AG08470 (cell line): Measurements from ENCODE around the genes PDE4A and CDKN2D.

DNA sequence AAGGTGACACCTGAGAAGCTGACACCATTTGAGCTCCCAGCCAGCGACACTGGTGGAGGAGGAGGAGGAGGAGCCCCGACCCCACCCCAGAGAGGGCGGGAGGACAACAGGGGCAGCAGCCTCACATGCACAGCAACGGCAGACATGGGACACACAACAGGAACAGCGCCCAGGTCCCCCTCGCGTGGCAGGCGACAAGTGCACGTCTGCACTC, 3.6 kb downstream of the EIF3G start:
- RRBS: no CpG with 5 or more reads among the region's 9 CpGs

- RRBS: 95% methylated on average over 3 of the region's 12 CpGs
Measured at GRCh38 chr19:10166445-10167008, 28.2 kb downstream of the DNMT1 start.

DNA sequence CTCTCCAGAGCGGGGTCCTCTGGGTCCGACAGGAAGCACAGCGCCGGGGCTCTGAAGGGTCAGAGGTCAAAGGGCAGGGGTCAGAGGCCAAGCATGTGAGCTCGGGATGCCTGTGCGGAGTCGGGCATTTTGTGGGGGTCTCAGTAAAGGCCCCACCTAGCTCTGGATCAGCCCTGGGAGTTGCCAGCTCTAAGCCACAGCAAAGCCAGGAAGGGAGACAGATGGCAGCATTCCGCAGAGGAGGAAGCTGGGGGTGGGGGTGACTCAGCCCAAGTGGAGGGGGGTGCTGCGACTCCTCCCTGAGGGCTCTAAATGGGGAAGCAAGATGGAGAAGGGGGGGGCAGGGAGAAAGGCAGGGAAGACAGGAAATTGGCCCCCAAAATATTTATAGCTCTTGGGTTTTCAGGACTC, 10.4 kb downstream of the FDX2 start:
- RRBS: no CpG with 5 or more reads among the region's 9 CpGs

GRCh38 chr19:10309829-10310161, 6.0 kb downstream of the FDX2 start:
- RRBS: no CpG with 5 or more reads among the region's 6 CpGs

DNA sequence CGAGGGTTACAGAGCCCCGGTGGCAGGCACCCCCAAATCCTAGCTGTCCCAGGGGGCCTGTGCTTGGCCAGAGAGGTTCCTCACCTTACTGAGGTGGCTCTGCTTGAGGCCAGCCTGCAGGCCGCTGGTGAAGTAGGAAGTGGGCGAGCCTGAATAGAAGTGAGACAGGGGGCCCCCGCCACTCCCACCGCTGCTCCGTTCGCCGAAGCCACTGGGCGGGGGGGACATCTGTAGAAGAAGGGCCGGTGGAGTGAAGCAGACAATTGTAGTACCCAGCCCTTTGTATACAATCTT, 2.3 kb upstream of the FDX2 start:
- RRBS: no CpG with 5 or more reads among the region's 11 CpGs

GRCh38 chr19:10398462-10399253, 4.7 kb downstream of the CDC37 start:
- RRBS: no CpG with 5 or more reads among the region's 16 CpGs

- RRBS: 2% methylated on average over 30 of the region's 52 CpGs
Measured at GRCh38 chr19:10420424-10420822, at the start of gene PDE4A. Gene PDE4A, plus strand, starts transcription at chr19:10420538.

DNA sequence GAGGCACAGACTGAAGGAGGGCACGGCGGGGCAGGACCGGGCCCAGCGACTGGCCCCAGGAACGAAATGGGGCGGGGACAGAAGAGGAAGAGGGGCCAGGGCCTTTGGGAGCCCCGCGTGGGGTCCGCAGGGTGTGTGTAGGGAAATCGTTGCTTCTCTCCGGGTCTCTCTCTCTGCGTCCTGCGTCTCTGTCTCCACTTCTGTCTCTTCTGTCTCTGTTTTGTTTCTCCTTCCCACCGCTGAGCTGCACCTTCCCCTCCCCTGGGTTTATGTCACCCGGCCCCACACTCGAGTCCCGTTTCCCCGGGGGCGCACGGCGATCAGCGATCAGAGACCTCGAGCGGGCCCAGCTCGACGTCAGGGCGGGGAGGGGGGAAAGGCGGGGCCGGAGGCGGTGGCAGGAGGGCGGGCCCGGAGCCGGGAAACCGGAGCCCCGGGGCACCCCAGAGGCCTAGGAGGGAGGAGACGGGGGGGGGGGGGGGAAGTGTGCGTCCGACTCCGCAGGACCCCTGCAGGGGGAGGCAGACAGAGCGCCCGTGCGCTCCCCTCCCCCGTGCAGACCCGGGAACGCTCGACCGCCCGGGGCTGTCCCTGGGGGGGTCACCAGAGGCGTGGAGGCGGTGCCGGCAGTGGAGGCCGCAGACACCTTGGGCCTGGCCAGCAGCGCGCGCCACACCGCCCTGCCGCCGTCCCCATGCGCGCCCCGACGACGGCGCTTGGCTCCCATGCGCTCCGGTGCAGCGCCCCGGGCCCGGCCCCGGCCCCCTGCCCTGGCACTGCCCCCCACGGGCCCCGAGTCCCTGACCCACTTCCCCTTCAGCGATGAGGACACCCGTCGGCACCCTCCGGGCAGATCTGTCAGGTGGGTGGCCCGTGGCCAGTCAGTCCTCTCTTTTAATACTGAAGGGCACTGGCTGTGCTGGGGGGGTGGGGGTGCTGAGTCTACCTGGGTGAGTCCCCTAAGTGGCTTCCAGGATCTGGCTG, 11.7 kb downstream of the PDE4A start:
- RRBS: 7% methylated on average over 32 of the region's 77 CpGs

- RRBS: no CpG with 5 or more reads among the region's 15 CpGs
Measured at GRCh38 chr19:10466647-10467215, 36.4 kb downstream of the KEAP1 start.

DNA sequence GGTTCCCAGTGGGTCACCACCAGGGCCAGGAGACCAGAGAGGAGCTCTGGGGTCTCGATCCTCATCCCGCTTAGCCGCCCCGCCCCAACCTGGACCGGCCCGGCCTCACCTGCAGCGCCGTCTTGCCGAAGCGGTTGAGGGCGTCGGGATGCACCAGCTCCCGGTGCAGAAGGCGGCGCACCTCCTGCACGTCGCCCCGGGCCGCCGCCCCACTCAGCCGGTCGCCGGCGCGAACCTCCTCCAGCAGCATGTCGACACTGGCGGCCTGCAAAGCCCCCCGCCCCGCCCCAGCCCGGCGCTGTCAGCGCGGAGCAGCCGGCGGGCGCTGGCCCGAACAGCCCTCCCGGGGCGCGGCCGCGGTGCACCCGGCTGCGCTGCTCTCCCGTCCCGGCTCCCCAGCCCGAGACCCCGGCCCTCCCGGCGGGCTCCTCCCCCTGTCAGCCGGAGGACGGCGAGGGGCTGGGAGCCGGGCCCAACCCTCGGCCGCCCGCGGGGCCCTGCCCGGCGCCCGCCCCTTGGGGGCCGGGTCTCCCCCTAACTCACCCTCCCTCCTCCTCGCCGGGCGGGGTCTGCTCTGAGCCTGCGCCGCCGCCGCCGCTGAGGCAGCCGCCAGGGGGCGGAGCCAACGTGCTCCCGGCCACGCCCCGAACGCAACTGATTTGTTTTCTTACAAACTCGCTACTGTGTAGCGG, at the start of gene CDKN2D:
Gene CDKN2D, minus strand, starts transcription at position 576 of the 692 bp plus-strand sequence.
- RRBS: 2% methylated on average over 43 of the region's 79 CpGs

GRCh38 chr19:10593874-10594702, 7.0 kb upstream of the AP1M2 start:
- RRBS: no CpG with 5 or more reads among the region's 9 CpGs

DNA sequence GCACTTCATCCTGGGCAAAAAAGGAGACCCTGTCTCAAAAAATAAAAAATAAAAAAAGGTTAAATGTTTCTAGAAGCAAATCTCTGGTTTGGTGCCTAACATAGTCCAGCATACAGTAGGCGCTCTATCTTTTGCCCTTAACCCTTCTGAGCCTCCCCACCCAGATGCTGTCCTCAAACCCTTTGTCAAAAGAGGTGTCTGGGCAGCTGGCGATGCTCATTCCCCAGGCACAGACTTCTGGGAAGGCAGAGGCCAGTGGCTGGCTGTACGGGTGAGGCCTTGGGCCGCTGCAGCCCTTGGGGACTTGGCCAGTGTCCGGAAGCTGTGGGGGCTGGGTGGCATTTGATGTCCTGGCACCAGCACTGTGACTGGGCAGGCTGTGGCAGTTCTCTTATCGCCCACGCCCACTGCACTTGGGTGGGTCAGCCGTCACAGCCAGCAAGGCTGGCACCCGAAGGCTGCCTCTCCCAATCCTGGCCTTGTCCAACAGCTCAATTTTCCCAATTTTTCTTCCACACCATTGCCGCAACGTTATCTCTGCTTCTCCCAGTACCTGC, 12.9 kb upstream of the SLC44A2 start:
- RRBS: no CpG with 5 or more reads among the region's 11 CpGs

GRCh38 chr19:10612892-10613374, 12.4 kb upstream of the SLC44A2 start:
- RRBS: no CpG with 5 or more reads among the region's 8 CpGs

DNA sequence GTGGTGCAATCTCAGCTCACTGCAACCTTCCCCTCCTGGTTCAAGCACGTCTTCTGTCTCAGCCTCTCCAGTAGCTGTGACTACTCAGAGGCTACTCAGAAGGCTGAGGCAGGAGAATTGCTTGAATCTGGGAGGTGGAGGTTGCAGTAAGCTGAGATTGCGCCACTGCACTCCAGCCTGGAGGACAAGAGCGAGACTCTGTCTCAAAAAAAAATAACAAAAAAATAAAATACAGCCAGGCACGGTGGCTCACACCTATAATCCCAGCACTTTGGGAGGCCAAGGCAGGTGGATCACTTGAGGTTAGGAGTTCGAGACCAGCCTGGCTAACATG, 1.4 kb downstream of the SLC44A2 start:
- RRBS: no CpG with 5 or more reads among the region's 5 CpGs

DNA sequence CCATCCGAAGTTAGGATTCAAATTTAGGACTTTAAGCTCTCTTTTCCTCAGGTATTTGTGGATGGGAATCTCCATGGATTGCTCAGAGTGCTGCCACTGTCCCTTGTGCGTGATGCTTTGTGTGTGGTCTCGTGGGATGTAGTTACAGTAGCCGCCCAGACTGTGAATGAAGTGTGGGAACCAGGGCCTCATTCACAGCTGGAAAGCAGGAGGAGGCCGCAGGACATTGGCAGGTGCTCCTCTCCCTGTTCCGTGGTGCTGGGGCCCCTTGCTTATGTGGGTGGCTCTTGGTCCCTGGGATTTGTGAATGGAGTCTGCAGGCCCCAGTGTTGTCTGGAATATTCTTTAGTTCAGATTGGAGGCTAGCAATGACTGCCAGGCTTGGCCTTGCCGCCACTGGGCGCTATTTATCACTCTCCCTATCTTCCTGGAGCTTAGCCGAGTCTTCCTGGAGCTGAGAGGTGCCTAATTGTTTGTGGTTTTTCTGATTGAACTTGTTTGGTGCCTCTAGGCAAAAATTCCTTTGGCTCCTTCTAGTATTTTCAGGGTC, 1.6 kb downstream of the ILF3 start:
- RRBS: no CpG with 5 or more reads among the region's 9 CpGs

GRCh38 chr19:10662226-10663127, 8.3 kb downstream of the ILF3 start:
- RRBS: no CpG with 5 or more reads among the region's 11 CpGs

DNA sequence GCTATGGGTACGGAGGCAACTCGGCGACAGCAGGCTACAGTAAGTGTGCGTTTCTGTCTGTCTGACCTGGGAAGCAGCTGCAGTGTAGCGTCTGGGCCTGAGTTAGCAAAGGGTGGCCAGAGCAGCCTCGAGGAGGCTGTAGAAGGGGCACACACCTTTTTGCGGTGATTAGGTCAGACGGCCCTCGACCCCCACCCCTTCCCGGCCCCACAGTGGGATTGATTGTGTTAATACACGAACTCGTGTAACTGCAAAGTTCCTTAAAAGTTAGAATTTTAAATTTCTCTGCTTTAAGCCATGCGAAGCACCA, 17.4 kb upstream of the QTRT1 start:
- RRBS: no CpG with 5 or more reads among the region's 13 CpGs

GRCh38 chr19:10761544-10762219, 43.8 kb downstream of the DNM2 start:
- RRBS: no CpG with 5 or more reads among the region's 16 CpGs

- RRBS: 88% methylated on average over 1 of the region's 25 CpGs
Measured at GRCh38 chr19:10764125-10765103, 46.5 kb downstream of the DNM2 start.

GRCh38 chr19:10776934-10777267, 59.0 kb downstream of the DNM2 start:
- RRBS: no CpG with 5 or more reads among the region's 10 CpGs